Measurements from ENCODE around the genes MYO1H and TRPV4.

GRCh38 chr12:108774368-108774929 is 43.1 kb upstream of the CORO1C start:
- PRO-cap, result no peak
- RAMPAGE, long total RNA, 3 experiments, result no peak in any of the 3 experiments

DNA sequence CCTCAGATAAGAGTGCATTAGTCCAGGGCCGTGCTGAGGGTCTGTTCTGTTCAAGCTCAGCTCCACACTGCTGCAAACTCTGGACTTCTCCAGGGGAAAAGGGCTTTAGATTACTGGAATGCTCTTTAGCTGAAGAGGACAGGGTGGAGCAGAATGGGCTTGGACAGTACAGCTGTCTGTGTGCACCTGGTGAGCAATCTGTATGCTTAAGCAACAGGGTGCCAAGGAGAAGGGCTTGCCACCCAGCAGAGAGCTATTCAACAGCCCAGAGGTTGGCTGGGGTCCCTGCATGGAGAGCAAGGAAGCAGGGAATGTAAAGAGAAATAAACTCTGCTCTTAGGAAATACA is 52.9 kb upstream of the CORO1C start:
- PRO-cap, result no peak
- RAMPAGE, long total RNA, 3 experiments, result no peak in any of the 3 experiments

DNA sequence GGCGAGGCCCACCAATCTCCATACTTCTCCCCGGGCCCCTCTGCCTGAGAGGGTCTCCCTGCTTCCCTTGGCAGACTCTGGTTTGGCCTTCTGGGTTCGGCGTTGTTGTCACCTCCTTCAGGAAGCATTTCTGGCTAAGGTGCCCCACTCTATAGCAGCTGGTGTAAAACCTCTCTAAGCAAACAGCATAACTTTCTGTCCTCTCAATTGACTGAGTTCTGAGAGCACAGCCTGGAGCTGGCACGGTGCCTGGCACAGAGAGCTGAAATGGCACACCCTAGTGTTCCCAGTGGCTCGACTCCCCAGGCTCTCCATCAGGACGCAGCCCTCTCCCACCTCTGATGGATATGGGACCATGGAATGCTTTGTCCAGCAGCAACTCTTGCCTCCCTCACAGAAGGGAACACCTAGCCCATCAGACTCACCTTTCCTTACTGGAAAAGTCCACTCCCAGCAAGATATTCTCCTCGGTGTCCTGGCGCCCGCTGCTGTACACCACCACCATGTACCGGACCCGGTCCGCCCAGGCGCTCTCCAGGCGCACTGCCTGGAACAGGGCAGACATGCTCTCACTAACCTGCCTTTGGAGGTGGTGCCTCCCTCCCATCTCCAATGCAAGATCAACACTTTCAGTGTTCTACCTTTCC is 40.6 kb downstream of the SSH1 start:
- PRO-cap, result no peak
- RAMPAGE, long total RNA, 3 experiments, result no peak in any of the 3 experiments

DNA sequence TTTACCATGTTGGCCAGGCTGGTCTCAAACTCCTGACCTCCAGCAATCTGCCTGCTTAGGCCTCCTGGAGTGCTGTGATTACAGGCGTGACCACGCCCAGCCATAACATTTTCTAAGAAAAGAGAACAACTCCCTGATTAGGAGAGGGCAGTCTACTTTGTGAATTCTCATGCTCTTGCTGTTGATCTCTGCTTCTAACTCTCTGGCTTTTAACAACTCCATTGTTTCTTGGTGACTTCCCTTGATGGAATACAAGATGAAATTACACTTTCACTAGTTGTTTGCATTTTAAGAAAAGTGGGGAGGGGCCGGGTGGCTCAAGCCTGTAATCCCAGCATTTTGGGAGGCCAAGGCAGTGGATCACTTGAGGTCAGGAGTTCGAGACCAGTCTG is 33.5 kb downstream of the SSH1 start:
- PRO-cap, result no peak
- RAMPAGE, long total RNA, 3 experiments, result no peak in any of the 3 experiments

- PRO-cap, result no peak
- RAMPAGE, long total RNA, 3 experiments, result no peak in any of the 3 experiments
Measured at GRCh38 chr12:108838837-108839643, 18.3 kb downstream of the SSH1 start.

DNA sequence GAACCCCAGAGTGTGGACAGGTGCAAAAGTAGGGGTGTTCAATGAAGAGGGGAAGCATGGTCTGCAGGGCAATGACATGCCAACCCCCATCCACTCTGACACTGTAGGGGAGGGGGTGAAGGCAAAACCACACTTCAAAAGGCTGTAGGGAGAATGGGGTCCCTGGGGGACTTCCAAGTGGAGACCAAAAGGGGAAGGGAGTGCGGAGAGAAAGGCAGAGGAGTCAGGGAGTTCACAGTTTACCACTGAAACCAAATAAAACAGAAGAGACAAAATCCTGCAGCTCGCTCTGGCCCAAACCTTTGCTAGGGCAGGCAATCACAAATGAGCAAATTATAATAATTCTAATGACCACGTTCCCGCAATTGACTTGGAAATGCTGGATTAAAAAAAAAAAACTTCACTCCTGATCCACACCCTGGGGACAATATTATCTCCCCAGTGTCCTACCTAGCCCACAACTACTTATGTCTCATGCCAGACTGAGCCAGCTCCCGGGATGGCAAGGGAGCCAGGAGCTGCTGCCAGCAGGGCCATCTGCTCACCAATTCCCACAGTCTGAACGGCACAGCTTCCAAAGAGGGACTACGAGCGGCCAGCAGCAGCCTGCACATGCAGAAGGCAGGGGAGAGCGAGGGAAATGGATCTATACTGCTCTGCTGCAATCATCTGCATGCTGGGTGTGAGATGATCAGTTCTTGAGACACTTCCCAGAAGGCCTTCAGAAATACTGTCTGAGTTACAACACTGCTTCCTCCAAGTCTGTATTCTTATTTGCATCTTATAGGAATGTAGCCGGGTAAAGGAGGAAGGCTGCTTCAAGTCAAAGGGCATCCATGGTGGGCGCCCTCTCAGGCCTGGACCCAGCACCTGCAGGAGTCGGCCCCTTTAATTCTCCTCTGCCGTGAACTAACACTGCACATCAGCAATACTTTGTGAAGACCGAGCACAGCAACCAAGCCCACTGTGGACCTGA is 11.2 kb downstream of the SSH1 start:
- PRO-cap, result no peak
- RAMPAGE, long total RNA, 3 experiments, result no peak in any of the 3 experiments

- PRO-cap, result no peak
- RAMPAGE, long total RNA, 3 experiments, result no peak in any of the 3 experiments
Measured at GRCh38 chr12:109124817-109125479, 8.6 kb downstream of the ACACB start.

GRCh38 chr12:109139201-109140321 is 23.2 kb downstream of the ACACB start:
- PRO-cap, result no peak
- RAMPAGE, long total RNA, 3 experiments, result no peak in any of the 3 experiments

GRCh38 chr12:109163119-109163445 is 46.7 kb downstream of the ACACB start:
- PRO-cap, result no peak
- RAMPAGE, long total RNA, 3 experiments, result no peak in any of the 3 experiments

GRCh38 chr12:109222265-109222474 is 86.9 kb downstream of the FOXN4 start:
- PRO-cap, result no peak
- RAMPAGE, long total RNA, 3 experiments, result no peak in any of the 3 experiments

GRCh38 chr12:109266227-109266653 is 42.8 kb downstream of the FOXN4 start:
- PRO-cap, result no peak
- RAMPAGE, long total RNA, 3 experiments, result no peak in any of the 3 experiments

GRCh38 chr12:109291176-109292525 is 17.4 kb downstream of the FOXN4 start:
- PRO-cap, result no peak
- RAMPAGE, long total RNA, 3 experiments, result no peak in any of the 3 experiments

GRCh38 chr12:109309011-109309165 is 196 bp downstream of the FOXN4 start:
- PRO-cap, result no peak
- RAMPAGE, long total RNA, 3 experiments, result no peak in any of the 3 experiments

DNA sequence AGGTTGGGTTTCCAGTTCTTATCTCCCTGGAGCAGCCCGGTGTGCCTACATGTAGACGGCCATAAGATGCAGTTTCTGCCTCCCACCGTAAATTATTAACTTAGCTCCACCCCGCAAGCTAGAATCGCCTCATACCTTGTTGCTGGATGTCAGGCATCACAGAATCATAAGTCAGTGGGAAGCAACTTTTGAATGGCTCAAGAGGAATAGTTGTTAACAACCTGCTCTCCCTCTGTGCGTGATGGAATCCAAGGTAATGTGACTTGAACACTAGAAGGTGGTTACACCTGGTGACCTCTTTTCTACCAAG is at the start of gene MYO1H:
Gene MYO1H, plus strand, starts transcription at position 181 of the 310 bp plus-strand sequence.
- PRO-cap, result no peak
- RAMPAGE, long total RNA, 3 experiments, result no peak in any of the 3 experiments

DNA sequence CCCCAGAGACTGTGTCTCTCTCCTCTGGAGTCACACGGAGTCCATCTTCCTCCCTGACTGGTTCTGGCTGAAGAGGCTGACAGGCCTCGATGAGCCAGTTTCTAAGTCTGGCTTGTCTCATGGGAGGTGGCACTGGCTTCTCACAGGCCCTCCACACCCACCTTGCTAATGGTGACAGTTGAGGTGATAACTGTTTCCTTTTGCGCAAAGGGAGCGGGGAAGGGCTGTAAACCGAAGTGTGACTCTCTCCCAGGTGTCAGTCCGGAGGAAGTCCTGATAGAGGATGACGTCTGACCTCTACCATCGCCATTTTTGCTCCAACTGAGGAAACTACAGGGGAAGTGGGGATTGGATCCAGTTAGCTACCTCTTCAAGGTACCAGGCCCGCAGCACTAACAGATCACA is 30.2 kb downstream of the KCTD10 start:
- PRO-cap, result no peak
- RAMPAGE, long total RNA, 3 experiments, result no peak in any of the 3 experiments

DNA sequence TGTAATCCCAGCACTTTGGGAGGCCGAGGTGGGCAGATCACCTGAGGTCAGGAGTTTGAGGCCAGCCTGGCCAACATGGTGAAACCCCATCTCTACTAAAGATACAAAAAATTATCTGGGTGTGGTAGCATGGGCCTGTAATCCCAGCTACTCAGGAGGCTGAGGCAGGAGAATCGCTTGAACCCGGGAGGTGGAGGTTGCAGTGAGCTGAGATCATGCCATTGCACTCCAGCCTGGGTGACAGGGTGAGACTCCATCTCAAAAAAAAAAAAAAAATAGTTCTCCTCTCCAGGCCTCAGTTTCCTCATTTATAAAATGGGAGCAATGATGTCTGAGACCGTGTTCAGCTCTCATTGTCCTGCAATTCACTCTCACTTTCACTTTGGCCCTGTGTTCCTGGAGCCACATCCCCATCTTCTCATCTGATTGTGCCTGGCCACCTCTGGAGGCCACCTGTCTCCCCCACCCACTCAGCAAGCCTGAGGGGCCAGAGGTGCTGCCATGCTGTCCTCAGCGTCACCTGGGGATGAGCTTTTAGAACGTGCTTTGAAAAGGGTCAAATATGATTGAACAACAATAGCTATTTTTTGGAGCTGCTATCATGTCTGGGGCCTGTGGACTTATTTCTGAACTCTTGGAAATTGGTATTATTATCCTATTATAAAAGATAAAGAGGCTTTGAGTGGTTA is 21.0 kb downstream of the MMAB start:
- PRO-cap, result no peak
- RAMPAGE, long total RNA, 3 experiments, result no peak in any of the 3 experiments

GRCh38 chr12:109622195-109622407 is 48.5 kb downstream of the MVK start:
- PRO-cap, result no peak
- RAMPAGE, long total RNA, 3 experiments, result no peak in any of the 3 experiments

DNA sequence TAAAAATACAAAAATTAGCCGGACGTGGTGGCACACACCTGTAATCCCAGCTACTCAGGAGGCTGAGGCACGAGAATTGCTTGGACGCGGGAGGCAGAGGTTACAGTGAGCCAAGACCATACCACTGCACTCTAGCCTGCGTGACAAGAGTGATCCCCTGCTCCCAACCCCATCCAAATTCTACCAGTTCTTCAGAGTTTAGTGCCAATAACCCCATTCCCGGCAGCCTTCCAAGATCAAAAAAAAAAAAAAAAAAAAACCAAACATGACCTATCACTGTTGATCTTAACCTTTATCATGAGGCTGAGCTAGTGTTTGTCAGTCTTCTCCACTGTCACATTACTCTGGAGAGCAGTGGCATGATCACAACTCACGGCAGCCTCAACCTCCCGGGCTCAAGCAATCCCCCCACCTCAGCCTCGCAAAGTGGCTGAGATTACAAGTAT is 31.7 kb upstream of the FAM222A start:
- PRO-cap, result no peak
- RAMPAGE, long total RNA, 3 experiments, result no peak in any of the 3 experiments

DNA sequence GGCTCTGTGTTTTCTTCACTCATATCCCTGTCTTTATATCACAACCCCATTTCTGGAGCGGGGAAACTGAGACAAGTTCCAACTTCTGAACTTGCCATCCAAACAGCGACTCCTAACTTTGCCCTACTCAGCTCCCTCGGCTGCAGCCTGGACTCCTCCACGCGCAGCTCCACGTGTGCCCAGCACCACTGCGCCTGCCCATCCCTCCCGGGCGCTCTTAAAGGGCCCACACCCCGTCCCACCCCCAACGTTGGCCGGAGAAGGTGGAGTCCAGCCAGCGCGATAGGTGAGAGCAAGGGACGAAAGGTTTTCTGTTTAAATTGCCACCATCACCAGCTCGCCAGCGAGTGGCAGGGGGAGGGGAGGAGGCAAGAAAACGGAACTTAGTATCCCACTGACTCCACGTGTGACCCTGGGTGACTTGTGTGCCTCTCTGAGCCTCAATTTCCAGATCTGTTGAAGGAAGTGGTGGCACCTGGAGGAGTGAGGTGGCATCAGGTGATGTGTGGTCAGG is 59.7 kb downstream of the FAM222A start:
- PRO-cap, result no peak
- RAMPAGE, long total RNA, 3 experiments, result no peak in any of the 3 experiments

- PRO-cap, result no peak
- RAMPAGE, long total RNA, 3 experiments, result no peak in any of the 3 experiments
Measured at GRCh38 chr12:109833045-109833808, at the start of gene TRPV4. TRPV4 (minus strand) TSS chr12:109833398.

Data from tibial nerve (tissue), 3 donors.